HT-29 (cell line): ENCODE data around the genes MYNN and SLC2A2.

DNA sequence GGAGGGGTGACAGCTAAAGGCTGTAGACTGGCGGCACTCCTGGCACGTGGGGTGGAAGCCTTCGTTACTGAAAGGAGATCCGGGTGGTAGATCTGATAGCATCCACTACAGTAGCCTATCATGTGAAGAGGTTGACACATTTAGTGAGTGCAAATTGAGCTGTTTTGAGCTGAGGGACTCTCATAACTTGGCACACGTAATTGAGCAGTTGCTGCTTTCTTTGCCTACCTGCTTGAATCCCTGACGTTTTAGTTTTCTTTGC lies 588.9 kb upstream of the GOLIM4 start:
- RAMPAGE, long total RNA, result no peak

- RAMPAGE, long total RNA, result no peak
Measured at GRCh38 chr3:169138674-169139370, 524.7 kb downstream of the MECOM start.

DNA sequence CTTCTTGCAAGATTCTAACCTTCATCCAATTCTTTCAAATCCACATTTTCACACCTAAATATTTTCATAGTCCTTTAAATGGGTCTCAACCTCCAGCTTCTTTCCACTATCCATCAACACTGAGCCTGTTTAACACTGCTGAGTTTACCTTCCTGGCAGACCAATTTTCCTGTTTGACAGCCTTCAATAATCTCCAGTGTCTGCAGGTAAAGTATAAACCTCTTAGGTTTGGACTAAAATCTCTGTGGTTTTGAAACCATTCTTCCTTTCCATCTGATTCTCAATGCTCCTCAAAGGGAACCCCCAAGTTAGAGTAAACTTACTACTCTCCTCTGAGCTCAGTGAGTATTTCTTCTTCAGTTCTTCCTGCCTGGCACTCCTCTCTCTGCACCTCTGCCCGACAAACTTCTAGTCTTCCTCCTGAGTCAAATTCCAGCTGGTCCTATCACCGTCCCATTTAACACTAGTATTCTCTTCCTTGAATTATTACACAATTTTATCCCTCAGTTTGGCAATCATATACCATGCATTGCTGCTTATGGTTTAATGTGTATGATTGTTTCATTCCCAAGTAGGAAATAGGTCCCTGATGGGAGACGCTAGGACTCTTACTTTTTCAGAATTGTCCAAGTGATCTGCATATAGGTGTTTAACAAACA lies 279.9 kb downstream of the MECOM start:
- RAMPAGE, long total RNA, result no peak

DNA sequence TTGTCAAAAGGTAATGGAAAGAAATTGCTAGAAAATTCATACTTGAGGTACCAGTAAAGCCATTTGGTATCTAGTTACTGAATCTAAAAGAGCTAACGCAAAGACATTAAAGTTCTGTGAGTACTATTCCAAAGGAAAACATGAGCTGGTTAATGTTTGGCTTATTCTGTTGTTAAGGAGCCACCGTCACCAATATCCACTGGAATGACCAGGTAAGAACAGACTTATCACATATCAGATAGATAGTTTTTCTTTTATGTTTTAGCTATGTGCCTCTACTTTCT lies 274.3 kb downstream of the MECOM start:
- RAMPAGE, long total RNA, result no peak

DNA sequence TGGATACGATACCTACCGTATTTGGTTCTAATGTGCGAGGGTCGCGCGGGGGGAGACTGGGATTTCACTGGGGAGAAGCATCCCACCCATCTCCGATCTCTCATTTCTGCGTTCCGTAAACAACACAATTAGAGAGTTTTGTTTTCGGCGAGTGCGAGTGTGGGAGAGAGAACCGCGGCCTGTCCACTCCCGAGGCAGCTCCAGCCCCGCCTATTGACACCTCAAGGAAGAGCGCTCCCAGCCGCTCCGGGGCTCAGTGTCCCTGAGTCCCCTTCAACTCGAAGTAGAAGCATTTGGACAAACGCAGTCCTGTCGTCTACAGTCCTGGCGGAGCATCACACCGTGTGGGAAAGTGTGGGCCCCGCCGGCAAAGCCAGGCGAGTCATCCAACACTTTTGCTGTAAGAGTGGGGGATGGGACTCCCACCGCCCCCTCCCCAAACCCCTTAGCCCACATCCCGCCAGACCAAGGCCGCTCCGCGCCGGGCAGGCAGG lies 1.7 kb downstream of the MECOM start:
- RAMPAGE, long total RNA, result no peak

GRCh38 chr3:169771732-169772558 lies 1.3 kb upstream of the MYNN start:
- RAMPAGE, long total RNA, result no peak

- RAMPAGE, long total RNA, result no peak
Measured at GRCh38 chr3:169772559-169773510, at the start of gene MYNN. MYNN (plus strand) TSS chr3:169773396.

- RAMPAGE, long total RNA, result no peak
Measured at GRCh38 chr3:169790851-169791874, 18.0 kb downstream of the MYNN start.

GRCh38 chr3:170277935-170278264 lies 55.7 kb downstream of the PRKCI start:
- RAMPAGE, long total RNA, result no peak

DNA sequence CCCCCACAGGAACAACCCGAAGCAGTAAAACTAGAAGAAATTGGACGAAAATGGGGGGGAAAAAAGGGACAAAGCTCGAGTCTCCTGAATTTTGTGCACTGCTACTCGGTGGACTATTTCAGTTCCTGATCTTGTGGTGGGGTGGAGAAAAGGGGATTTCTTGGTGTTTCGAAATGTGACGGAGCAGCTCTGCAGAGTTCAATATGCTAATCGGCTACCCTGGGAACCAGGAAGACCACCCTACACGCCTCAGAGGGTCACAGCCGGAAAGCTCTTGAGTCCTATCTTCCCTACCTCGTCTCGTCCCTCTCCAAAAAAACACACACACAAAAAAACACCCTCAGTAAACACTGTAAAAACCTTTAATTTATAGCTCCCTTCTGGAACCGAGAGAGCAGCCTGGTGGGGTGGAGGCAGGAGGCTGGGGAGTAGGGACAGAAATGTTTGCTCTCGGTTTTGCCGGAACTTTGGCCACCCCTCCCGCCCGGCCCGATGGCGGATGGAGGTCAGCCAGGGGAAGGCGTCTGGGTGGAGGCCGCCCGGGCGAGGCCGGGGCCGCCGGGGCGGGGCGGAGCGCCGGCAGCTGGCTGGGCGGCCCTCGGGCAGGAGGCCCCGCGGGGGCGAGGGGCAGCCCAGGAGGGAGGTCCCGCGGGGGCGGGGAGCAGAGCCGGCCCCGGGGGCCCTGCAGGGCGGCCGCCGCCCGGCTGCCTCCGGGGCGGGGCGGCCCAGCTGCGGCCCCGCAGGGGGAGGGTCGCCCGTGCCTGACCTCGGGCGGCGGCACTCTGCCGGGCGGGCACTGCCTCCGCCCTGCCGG lies 1.0 kb upstream of the SKIL start:
- RAMPAGE, long total RNA, result no peak

DNA sequence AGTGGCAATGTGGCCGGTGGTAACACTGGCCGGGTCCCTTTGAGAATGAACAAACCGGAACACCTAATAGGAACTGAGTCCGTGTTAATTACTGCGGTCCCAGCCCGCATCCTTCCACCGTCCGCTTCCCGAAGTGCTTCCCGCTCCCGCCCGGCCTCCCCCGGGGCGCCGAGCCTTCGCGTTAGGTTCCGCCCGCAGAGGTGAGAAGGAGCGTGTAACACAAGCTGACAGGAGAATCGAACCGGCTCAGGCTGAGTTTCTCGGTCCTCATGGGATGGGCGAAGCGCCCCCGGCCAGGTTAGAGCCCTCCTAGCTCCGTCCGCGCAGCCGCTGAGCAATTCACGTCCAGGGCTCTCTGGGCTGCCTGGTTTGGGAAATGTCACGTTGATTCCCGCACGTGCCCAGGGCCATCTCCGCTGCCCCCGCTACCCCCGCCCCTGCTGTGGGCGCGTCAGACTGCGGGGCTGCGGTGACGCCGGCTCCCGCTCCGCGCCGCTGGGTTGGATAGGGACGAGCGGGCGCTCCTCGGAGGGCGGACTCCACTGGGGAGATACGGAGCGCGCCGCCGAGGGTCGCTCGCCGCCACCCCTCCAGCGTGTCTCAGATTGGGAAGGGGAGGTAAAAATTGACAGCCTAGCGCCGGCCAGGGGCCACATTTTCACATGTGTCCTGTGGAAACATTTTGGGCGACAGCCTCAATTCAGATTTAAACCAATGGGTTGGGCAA lies 998 bp downstream of the CLDN11 start:
- RAMPAGE, long total RNA, result no peak

- RAMPAGE, long total RNA, result no peak
Measured at GRCh38 chr3:170474883-170475281, 56.2 kb downstream of the CLDN11 start.

- RAMPAGE, long total RNA, result no peak
Measured at GRCh38 chr3:170643080-170643762, 57.3 kb upstream of the SLC7A14 start.

DNA sequence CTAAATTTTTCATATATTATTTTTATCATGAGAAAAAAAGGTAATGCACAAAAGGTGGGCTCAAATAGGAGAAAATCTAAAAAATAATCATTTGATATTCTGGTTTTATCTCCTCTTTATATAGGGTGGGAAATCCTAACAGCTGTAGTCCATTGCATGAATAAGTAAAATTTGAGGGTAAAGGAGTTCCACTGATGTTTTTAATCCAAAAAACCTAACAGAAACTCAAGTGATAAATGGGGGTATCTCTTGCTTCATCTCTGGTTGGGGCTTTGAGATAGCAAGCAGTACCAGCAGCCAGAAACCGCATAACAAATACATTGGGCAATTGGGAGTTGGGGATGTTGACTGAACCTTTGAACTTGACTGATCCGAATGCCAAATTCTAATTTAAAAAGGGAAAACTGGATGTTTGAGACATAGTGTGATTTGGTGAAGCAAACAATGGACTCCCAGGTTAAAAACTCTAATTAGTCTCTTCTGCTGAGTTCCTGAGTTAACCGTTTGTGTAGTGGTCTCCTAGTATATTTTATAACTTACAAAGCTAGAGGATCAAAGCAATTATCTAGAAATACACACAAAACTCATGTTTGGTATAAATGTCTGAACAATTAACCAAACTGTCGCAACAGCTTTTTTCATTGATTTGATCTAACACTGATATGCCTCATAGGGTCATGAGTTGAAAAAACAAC lies 12.7 kb downstream of the SLC2A2 start:
- RAMPAGE, long total RNA, result no peak

DNA sequence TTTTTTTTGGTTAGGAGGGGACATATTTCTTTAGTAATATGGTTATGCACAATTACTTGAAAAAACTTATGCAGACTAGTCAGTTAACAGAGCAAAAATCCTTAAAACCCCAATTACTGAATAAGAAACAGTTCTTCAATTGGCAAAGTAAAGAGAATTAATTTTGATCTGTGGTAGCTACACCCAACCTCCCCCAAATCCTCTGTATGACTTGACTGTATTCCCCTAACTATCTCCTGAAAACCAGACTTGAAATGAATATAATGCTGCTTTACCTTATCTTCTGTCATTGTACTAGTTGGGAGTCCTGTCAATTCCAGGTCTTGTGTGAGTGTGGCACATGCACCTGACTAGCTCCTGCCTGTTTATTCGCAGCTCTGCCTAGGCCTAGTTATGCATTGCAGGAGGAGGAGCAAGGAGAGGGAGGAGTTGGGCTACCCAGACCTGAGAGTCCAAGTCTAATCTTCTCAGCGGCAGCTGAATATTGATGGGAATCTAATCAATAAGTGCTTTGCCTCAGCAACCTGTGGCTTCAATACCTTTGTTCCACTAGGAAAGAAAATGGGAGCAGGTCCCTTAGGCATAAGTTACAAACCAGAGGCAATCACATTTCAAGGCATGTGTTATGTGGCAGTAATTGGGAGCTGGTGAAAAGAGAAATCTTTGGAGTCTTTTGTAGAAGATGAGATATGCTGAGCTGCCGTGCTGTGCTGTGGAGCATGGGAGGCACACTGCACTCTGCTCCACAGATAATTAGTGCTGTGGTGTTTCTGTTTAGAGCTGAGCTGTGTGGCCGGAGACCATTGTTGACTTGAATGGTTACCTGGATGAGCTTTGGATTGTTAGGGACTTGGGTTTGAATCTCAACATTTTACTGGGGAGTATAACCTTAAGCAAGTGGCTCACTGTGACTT lies at the start of gene SLC2A2:
Gene SLC2A2, minus strand, starts transcription at position 340 of the 914 bp plus-strand sequence.
- RAMPAGE, long total RNA, result no peak

DNA sequence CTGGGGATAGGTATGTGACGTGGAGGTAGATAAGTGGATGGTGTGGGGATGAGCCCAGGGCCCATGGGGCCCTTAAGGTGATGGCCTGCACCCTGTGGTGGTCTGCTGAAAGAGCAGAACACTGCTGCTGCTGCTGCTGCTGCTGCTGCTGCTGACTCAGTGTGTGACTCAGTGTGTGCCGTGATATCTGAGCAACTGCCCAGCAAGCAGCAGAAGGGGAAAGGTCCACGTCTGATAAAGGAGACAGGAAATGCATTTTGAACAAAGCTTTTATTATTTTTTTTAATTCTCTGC lies 63.9 kb upstream of the TNIK start:
- RAMPAGE, long total RNA, result no peak

- RAMPAGE, long total RNA, result no peak
Measured at GRCh38 chr3:171676352-171677229, 133.7 kb downstream of the PLD1 start.

GRCh38 chr3:171753965-171754559 lies 56.2 kb downstream of the PLD1 start:
- RAMPAGE, long total RNA, result no peak

DNA sequence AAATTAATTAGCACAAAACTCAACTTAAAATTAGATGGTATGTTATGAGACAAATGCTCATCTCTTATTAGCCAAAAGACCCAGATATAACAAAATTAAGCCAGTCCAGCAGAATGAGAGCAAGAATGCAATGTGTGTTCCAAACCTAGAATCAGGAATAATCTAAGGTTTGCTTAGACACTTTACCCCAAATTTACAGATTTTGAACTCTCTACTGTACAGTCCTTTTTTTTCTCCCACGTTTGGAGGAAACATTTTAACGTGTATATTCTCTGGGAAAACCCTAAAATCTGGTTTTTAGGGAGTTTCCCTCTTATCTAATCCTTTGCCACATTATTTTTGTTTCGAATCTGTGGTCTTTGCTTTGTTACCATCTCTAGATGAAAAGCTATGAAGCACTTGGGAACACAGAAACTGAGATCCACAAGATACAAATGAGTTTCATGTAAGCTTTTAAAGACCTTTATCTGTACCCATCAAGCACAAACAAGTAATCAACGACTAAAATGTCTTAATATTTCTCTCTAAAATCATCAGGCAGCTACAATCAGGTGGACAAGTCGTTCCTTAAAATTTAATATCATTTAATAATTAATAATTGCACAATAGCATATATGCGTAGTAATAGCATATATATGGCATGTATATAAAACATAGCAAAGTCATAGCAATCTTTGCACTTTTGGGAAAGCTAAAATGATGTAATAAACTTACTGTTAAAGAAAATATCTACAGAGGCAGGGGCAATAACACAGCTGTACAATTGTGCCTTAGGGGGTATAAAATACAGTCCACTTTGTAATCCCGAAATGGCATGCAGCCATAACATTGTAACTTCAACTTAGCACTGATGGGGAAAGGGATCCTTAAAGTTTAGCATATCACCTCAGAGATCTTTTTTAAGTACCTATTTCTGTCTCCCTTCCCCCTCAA lies 41.2 kb downstream of the PLD1 start:
- RAMPAGE, long total RNA, result no peak

GRCh38 chr3:171791207-171792386 lies 18.7 kb downstream of the PLD1 start:
- RAMPAGE, long total RNA, result no peak